GM23248 (cell line): Measurements from ENCODE around the genes MASP1 and RTP2.

DNA sequence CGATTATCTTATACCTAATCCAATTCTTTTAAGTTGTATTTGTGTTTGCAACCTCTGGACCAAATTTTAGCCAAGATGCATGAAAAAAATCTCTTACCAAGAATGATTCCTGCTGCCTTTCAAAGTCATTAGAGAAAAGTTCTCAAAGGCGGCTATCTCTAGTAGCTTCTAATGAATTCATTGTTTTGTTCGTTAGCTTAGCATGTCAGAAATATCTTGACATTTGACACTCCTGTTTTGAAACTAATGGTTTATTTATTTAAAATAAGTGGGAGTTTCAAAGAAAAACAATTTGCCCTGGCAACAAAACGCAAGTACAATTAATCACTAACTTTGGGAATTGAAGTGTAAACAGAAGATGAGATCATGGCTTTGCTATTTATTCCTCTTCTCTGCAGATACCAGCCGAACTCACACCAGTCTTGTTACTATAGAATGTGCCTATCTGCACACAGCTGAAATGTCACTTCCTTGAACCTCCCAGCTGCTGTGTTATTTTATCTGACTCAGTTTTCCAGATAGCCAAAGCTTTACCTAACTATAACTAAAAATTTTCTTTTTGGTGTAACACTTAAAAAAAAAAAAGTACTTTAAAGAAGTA, 27.5 kb downstream of the MASP1 start:
- RAMPAGE, long total RNA = no peak

GRCh38 chr3:187291582-187292185, at the start of gene MASP1:
MASP1 (minus strand) TSS chr3:187291737.
- RAMPAGE, long total RNA = start-site peak on the minus strand at chr3:187291689-187291712, 72 and 42 reads in 2 replicates

DNA sequence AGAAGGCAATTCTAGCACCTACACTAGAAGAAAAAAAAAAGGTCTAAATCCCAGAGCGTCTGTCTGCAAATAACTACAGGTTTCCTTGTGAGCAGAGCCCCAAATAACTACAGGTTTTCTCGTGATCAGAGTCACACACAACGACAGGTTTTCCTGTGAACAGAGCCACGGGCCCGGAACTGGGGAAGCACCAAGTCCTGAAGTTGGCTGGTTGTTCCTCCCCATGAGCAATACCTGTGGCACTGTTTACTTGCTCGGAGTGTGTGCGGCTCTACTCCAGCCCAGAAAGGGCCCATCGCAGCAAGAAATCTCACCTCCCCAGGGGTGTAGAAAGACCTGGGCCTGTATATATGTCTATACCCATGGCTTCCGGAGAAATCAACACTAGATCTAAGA, 647 bp upstream of the MASP1 start:
- RAMPAGE, long total RNA = no peak

DNA sequence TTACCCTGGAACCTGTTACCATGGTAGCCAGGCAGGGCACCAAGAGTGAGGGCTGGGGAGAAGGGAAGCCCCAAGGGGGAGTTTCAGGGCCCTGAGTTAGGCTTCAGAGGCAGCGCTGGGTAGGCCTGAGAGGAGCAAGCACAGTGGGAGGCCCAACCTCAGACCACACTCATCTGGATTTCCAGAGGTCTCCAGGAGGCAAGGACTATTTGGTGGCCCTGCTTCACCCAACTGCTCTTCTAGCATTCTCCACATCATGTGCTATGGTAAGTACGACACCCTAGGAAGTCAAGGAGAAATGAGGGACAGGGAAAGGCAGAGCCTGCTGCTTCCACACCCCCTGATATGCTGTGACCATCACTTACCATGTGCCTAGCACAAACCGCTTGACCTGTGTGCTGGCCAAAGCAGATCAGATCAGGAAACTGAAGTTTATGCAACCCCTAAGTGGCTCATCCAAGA, at the start of gene RTP2:
Gene RTP2, minus strand, starts transcription at position 284 of the 462 bp plus-strand sequence.
- RAMPAGE, long total RNA = no peak

DNA sequence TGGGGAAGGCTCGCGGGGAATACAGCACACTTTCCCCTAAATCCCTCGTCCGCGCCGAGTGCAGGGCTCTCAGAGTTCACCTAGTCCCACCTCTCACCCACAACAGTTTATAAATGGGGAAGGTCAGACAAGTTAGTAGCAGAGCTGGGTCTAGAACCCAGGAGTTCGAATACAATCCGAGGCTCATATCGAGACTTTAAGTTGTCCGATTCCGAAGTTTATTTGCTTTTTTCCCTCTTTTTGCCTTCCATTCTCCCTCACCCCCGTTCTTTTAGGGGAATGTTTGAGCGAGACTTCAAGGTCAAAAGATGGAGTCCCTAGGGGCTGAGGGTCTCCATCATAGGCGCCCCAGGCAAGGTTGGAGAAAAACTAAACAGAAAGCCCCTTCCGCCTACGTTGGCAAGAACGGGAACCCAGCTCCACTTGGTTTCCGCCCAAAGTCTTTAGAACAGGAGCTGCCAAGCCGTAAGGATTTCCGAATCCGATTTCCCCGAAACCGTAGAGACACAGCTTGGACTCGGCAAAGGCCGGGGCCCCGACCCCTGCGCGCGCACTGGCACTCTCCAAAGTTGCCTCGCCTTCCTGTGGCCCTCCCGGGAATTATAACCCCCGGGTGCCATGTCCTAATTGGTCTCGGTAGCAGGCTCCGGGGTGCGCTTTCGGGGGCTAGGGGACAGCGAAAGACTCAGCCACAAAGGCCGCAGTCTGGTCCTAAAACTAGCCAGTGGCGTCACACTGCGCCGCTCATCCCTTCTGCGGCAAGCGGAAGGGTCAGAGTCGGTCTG, 7.1 kb downstream of the BCL6 start:
- RAMPAGE, long total RNA = no peak

DNA sequence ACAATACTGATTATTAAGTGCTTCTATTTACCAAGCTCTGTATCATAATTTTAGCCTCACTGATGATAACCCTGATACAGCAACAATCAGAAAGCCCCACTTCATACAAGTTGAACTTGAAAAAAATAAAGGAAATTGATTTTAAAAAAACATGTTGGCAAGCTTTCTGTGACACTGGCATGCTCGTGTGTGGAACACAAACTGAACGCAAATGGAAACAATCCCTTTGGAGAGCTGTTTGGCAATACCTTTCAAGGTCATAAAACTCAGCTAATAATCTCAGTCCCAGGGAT, 166.7 kb upstream of the BCL6 start:
- RAMPAGE, long total RNA = no peak

DNA sequence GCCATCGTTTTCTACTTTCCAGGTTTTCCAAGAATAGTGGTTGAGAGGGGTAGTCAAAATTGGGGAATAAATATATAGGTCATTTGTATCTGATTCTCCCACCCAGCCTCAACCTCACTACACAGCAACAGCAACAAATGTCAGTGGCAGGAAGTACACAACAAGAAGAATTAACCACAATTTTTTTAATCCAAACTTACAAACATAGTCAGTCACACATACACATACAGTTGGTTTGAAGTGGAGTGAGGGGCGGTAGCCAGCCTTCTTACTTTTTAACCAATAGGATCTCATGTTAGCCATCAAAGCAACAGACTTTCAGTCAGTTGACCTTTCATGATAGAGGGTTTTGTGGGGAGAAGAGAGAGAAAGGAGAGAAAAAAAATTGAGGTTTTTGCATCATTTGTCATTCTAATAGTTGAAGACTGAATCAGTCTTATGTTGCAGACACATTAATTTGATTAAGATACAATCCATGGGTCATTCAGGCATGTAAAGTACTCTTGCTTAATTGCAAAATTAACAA, 159.8 kb upstream of the LPP start:
- RAMPAGE, long total RNA = no peak

- RAMPAGE, long total RNA = no peak
These were observed 156.1 kb upstream of the LPP start for GRCh38 chr3:187997870-187998328.

GRCh38 chr3:188036644-188037156, 117.3 kb upstream of the LPP start:
- RAMPAGE, long total RNA = no peak

- RAMPAGE, long total RNA = no peak
These were observed 81.3 kb upstream of the LPP start for GRCh38 chr3:188072532-188073186.

DNA sequence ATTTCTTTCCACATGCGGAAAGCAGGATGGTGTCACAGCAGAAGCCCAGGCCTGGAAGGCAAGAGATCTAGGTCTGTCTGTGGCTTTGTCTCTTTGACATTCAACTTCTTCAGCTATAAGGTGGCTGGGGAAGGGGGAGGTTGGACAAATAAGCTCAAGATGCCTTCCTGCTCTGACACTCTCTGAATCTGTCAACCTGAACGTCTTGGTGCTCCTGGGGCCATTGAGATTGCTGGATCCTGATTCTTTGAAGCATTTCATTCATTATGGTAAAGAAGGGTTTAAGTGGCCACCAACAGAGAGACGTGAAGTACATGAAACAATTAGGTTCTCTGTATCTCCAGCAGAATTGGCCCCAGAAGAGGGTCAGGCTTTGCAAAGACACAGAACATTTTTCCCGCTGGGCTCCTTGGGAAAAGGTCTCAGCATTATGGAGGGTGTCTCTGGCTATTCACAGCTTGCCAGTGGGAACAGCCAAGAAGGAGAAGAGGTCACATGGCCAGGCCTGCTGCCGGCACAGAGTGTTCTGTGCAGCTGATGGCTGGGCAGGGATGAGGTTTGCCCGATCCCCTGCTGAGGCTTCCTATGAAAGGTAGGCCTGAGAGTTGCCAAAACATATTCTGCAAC, 77.9 kb upstream of the LPP start:
- RAMPAGE, long total RNA = no peak

DNA sequence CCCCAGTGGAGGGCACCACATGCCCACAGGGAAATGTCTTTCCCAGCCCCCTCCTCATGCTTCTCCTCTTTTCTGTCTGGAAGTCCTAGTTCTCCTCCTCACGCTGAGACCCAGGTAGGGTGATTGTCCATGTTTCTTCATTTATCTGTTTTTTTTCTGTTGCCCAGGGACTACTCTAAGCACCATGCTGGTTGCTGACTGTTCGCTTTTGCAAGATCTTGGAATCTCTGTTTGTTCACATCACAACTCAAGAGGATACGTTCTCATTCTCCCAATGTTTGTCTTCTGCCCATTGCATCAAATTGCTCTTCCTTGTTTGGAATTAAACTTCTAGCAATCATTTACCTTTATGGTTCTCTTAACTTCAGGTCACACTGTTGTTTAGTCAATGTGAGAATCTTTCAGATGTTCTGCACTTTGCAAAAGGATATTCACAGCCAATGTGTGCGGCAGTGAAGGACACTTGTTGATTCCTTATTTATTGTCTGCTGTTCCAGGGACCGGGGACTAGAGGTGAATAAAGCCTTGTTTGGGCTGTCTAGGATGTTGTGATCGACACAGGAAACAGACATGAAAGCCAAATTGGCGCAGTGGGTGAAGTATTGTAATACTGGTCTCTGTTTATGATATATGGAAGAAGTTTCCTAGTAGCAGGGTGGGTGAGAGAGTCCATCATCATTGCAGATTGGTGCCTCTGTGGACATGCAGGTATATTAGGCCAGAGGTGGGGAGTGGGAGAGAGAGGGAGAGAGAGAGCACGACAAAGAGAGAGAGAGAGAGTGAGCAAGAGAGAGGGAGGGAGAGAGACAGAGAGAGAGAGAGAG, 24.5 kb downstream of the LPP start:
- RAMPAGE, long total RNA = no peak

- RAMPAGE, long total RNA = no peak
These were observed 63.0 kb downstream of the LPP start for GRCh38 chr3:188216619-188217606.

DNA sequence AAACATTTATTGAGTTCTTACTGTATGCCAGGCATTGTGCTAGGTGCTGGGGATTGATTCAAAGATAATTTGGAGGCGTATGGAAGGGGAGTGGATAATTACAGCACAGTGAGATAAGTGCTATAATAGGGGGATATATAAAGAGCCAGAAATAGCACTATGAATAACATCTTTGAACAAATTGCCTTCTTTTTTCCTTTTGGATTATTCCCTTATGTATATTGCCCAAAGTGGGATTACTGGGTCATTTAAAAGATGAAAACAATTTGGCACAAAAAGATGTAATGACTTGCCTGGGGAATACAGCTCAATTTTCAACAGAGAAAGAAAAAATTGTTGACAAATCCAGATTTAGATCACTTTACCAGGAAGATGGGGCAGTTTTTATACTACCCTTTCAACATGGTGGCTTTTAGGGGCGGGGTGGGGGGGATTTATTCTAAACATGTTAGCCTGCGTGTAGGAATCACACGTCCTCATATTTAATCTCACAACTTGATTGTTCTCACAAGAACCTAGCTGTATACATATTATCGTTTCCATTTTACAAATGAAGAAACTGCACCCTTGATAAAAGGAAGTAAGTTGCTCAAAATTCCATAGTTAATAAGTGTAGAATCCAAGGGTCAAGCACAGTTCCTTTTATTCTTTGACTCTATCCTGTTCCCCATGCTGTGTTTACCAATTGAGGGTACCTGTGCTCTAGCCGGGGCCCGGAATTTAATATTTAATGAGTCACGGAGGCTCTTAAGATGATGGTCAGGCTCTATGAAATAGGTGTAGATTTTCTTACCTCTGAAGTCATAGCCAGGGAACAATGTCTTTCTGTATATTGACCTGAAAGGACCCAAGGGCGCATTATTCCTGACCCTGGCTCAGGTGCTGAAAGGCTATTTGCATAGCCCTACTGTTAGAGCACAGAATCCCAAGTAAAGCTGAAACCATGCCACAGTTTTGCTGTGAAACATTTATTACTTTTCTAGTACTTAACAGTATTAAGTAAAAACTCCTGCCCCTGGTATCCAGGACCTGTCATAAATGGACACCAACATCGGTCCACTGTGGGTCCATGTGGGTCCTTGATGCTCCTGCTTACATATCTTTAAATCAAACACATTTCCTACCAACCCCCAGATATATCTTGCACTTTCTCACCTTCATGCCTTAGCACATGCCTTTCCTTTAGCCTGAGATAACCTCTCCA, 65.1 kb downstream of the LPP start:
- RAMPAGE, long total RNA = no peak

GRCh38 chr3:188234651-188235365, 80.9 kb downstream of the LPP start:
- RAMPAGE, long total RNA = no peak

DNA sequence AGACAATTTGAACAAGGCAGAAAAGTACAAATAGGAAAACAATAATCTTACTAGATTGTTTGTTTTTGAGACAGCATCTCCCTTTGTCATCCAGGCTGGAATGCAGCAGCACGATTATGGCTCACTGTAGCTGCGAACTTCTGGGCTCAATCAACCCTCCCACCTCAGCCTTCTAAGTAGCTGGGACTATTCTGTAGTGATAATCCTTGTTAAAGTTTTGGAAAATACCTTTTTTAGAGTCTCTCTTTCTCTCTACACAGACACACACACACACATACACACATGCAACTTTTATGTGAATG, 107.1 kb downstream of the LPP start:
- RAMPAGE, long total RNA = no peak

DNA sequence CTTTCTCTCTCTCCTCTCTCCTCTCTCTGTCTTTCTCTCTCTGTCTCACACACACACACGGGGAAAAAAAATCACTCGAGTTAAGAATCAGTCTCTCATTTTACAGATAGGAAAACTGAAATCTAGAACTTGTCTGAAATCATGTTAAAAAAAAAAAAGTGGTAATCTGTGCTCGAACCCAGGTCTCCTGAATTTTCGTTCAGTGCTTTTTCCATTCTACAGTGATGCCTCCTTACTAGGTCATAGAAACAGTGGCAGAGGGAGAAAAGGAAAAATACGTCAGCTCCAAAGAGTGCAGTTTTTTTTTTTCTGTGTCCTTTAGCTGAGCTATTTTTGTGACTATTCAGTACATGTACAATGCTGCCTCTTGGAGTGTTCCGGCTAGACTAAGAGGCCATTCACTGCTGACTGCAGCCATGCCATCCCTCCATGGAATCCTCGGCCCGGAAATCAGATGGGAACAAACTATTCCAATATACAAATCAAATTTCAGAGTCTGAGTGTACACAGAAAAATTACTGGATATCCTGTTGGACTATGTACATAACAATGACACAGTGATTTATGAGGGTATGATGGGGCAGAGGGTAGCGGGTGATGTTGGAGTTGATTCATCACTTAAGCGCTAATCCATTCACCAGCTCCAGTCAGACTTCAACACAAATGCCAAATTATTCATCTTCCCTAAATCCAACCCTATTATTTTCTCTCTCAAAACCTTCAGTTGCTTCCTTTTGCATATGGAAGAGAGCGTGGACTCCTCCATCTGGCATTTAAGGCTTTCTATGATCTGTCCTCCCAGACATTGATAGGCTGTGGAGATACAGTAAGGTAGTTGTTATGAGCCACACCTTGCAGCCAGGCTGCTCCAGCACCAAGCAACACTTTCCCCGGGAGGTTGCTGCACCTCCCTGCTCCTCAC, 109.0 kb downstream of the LPP start:
- RAMPAGE, long total RNA = no peak

DNA sequence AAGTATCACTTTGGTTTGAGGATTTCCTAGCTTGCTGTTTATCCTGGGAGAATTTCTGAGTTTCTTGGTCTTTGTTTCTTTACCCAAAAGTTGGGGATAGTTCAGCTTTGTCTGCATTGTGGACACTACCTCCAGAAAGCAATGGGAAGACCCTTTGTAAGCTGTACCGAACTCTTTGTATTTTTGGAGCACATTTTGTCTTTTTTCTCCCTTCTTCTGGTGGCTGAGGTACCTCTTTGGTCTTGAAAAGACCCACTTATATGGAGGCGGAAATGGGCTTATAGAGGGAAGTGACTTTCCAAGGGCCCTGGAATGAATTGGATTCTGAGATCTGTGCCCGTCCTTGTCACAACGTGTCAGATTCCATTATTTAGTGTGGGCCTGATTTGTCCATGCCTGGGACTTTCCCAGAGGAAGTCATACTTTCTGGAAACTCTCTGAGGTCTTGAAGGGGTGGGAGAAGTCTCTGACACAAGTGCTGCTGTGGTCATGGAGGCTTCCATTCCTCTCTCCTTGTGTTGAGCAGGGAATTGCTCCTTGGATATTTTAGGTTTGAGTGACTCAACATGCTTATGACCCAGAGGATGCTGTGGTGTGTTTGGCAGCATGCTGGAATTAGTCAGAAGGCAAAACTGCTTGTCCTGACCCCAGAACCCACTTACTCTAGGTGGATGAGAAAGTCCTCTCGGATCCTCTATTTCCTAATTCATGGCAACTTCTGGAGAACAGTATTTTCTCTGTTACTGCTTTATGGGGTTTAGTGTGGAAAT, 132.0 kb downstream of the LPP start:
- RAMPAGE, long total RNA = no peak

DNA sequence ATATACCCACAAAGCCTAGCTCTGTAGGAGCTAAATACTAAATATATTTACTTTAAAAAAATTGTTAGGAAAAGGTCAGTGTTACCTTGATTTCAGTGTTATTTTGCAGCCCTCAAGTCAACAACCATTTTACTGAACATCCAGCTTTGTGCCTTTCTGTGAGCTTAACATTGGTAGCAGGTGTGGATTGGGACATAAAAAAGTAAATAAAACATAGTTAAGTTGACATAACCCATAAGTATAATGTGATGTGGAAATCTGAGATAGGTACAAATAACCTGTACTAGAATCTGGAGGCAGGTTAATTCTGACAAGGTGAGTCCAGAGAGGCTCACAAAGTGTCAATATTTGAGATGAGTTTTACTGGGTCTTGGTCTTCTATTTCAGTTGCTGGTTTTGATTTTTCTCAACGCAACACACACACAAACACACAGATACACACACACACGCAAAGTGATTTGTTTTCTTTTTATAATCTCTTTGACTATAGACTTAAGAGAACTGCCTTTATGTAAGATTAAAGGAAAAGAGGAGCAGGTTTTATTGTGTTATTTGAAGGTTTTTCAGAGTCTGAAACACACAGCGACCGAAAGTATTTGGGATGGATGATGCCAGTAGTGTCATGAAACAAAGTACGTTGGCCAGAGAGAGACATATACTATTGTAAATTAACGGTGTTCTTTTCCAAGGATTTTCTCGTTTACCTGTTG, 151.4 kb downstream of the LPP start:
- RAMPAGE, long total RNA = no peak

GRCh38 chr3:188312708-188313219, 158.8 kb downstream of the LPP start:
- RAMPAGE, long total RNA = no peak